Diencephalon (tissue), 2 donors: ENCODE data around the genes HIRA and CDC45.

- RAMPAGE, long total RNA: no peak
Measured at GRCh38 chr22:18113614-18113867, 2.9 kb downstream of the TUBA8 start.

DNA sequence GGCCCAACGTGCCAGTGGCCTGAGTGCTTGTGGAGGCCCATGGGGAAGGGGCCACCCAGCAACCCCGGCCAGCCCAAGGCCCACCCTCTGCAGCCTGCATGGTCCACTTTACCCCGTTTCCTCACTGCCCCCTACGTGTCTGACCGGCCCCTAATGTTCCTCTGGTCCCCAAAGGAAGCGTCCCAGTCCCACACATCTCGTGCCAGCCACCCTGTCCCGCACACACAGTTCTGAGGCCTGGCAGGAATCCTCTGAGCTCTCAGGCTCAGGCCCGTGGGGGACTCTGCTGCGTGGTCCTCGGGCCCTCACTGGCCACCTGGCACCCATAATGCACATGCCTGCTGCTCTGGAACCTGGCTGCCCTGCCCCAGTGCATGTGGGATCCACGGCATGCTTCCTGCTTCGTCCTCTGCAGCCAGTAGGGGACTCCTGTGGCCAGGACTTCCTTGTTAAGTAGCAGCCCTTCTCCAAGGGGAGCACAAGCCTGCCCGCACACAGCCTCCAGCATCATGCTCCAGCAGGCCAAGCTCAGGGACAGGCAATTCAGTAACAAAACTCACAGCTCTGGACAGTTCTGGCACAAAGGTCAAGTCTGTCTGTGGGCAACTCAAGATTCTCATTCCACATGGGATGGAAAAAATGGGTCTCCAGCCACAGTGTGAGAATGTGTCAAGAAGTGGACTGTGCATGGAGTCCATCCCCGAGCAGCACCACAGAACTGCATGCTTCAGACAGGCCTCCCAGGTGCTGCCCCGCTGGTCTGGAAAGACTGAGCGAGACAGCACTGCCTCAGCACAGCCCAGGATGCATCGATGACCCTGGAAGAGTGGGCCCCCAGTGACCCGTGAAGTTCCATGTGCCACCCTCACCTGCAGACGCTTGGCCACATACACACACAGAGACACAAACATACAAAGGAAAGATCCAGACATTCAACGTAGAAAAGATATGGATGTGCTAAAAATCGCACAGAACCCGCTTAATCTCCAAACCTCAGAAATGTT lies 85.2 kb downstream of the DGCR2 start:
- RAMPAGE, long total RNA: no peak

DNA sequence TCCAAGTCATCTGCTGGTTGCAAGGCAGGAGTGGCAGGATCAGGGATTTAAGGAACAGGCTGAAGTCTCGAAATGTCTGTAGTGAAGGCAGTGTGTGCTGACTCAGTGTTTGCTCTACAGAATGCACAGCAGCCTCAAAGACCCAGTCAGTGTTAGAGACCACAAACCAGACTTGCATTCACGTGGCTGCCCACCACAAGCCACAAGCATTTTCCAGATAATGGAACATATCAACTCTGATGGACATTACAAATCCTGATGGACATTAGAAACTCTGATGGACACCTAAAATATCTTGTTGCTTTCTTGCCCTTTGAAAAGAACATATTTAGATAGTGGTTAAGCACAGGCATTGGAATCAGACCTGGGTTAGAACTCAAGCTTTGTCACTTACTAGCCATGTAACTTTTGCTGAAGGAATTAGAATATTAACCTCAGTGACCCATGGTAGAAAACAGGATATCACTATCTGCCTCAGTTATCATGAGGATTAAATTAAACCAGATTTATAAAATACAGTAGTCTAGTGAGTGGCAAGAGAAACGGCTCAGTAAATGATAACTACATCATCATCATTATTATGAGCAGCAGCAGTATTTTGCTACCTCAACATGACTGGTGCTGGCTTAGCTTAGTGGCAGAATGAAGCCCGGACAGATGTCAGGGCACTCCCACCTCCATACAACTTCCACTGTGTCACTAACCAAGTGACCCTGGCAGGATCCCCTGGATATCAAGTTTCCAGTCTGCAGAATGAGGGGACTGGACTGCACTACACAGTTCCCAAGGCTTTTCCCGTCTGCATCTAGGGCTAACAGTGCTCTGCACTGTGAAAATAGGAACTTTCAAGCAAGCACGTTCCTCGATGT lies 1.4 kb downstream of the CLTCL1 start:
- RAMPAGE, long total RNA: no peak

- RAMPAGE, long total RNA: no peak
Measured at GRCh38 chr22:19330968-19332066, 39.8 kb upstream of the CLTCL1 start.

DNA sequence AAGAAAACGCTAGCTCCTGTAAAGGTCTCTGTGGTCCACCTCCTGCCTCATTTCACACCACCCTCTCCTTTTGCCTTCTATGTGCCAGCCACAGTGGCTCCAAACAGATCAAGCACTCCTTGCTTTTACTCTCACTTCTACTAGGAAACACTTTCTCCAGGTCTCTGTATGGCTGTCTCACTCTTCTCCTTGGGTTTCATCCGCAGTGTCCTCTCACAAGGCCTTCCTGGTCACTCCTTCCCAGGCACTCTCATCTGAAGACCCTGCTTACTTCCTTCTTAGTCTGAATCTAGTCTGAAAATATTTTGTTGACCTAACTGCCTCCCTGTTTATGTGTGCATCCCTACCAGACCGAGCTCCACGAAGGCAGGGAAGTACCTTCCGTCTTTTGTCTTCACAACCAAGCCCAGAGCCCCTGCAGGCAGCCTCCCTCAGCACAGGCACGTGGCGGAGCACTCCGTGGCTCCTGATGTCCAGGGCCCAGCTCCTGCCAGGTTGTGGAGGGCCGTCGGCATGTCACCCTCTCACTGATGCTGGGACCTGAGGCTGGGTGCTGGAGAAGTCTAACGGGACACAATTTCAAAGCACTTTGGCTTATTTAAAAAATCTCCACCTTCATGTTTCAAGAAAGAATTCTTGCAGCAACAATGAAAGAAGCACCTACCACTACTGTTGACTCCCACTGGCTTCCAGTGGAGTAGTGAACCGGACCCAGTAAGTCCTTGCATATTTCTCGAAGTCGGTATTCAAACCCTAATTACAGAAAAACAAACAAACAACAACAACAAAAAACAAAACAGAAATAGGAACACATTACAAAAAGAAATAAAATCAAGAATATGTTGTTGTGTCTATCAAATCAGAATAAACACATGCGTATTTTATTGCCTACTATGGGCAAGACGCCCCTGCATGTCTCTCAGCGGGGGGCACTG lies 59.4 kb upstream of the CLTCL1 start:
- RAMPAGE, long total RNA: no peak

DNA sequence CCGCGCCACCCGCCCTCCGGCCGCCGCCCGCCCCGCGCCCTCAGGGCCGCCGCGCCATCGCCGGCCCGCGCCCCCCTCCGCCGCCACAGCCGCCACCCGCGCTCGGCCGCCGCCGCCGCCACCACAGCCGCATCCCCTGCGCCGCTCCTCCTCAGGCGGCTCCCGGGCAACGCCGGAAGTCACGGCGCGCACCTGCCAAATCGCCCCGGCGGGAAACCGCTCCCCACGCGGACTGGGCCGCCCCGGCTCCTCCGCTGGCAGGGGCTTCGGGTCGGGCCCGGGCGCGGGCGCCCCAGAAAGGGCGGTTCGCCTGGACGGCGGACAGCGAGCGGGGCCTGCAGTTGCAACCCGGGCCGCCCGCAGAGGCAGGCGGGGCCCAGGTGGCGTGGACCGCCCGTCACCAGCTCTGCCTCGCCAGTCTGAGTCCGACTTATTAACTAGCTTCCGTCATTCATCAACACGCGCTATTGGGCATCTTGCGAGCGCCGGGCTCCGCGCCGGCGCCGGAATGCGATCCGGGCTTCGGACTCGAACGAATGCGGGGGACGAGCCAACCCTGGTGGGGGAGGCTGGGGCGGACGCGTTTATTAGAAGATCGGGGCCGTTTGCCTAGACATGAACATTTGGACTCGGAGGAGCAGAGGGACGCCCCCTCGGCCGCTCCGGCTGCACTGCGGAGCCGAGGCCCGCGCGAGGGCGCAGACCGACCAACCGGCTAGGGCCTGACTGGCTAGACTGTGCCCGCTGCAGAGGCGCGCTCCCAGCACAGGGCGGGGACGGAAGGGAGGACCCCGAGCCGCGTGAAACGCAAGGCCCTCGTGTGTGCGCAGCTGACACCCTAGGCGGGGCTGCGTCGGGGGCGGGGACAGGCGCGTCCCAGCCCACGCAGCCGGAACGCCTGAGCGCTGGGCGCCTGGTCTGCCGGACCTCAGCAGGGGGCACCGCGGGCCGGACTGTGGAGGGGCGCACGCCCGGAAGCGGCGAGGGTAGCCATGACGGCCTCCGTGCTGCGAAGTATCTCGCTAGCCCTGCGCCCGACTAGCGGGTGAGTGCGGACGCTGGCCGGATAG lies at the start of gene HIRA:
Gene HIRA, minus strand, starts transcription at position 171 of the 1,070 bp plus-strand sequence.
- RAMPAGE, long total RNA: start-site peak on the plus strand centred at position 947 of the sequence, 158 bp wide, 1,511 and 98 reads in 2 replicates

GRCh38 chr22:19479534-19480712 lies at the start of gene CDC45:
TSS of gene CDC45 (plus strand) at chr22:19479920.
- RAMPAGE, long total RNA: no peak

- RAMPAGE, long total RNA: no peak
Measured at GRCh38 chr22:19576816-19577528, 52.8 kb upstream of the CLDN5 start.

DNA sequence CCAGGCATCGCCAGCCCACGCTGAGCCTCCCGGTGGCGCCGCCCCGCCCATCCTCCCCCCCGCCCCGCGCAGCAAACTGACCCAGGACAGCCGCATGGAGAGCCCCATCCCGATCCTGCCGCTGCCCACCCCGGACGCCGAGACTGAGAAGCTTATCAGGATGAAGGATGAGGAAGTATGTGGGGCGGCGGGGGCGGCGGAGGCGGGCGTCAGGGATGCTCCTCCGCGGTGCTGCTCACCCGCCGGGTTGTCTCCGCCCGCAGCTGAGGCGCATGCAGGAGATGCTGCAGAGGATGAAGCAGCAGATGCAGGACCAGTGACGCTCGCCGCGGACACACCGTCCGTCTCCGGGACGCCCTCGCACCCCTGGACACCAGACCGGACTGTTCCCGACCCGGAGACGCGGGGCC lies 1.2 kb upstream of the GP1BB start:
- RAMPAGE, long total RNA: no peak

DNA sequence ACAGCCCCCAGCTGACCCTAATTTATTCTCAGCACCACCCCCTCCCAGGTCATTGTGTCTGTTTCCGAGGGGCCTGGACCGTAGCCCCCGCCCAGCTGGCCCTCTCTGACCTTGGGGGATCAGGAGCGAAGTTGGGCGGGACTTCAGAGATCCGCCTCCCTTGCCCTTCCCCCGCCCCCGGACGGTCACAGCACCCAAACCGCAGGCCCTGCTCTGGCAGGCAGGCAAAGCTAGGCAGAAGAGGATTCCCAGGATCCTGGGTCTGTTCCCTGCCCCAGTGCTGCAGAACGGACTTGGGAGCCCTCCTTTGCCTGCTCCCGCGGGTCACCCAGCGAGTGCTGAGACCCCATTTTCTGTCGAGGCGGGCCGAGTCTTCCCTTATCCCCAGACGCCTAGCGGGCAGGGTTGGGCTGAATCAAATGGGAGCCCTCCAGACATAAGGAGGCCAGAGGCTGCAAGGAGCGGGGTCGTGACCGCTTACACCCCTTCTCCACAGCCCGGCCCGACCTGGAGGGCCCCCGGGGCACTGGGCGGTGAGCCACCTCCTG lies 690 bp upstream of the GP1BB start:
- RAMPAGE, long total RNA: no peak

GRCh38 chr22:19909533-19910823 lies 31.6 kb upstream of the COMT start:
- RAMPAGE, long total RNA: no peak

DNA sequence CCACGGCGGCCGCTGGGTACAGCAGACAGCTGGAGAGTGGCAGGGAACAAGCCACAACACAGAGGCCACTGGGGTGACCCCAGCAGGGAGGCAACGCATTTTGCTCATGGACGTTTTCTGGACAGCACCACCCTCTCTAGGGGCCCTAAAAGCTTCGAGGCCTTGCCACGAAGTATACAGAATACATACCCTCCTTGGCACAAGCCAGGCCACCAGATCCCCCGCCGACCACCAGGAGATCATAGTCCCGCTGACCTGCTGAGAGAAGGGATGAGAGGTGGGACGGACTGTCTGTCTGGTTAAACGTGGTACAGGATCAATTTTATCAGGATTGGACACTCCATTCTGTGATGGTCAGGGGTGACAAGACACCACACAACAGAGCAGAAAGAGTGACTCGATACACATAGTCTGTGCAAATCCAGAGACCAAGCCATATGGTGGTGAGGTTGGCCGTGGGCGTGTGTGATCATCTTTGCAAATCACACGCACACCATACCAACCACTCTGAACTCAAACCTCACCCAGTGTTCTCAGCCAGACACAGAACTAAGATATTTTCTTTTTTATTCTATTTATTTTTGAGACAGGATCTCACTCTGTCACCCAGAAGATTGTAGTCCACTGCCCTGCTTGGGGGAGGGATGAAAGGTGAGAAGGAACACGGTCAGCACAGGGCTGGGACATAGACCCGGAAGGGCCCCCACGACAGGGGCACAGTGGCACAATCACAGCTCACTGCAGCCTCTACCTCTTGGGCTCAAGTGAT lies 10.5 kb upstream of the COMT start:
- RAMPAGE, long total RNA: no peak

DNA sequence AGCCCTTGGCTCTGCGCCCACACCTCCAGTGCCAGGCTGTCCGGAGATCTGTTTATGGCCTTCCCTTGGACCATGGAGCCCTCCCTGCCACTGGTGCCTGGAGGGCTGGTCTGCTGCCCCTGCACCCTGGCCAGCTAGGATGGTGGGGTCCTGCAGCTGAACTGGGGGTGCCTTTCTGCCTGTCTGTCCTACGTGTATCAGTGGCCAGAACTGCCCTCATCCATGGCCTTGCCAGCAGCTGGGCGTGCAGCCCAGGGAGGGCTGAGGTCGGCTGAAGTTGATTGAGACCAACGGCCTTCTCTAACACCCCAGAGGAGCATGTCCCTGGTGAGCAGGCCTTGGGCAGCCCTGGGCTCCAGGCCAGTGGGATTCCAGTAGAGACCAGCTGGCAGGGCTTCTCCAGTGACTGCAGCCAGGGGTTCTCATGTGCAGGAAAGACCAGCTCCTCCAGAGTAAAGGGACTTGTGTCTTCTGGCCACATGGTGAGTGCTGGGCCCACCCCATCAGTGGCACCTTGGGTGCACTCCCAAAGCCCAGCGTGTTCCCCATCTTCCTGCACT lies 12.4 kb downstream of the TANGO2 start:
- RAMPAGE, long total RNA: no peak

DNA sequence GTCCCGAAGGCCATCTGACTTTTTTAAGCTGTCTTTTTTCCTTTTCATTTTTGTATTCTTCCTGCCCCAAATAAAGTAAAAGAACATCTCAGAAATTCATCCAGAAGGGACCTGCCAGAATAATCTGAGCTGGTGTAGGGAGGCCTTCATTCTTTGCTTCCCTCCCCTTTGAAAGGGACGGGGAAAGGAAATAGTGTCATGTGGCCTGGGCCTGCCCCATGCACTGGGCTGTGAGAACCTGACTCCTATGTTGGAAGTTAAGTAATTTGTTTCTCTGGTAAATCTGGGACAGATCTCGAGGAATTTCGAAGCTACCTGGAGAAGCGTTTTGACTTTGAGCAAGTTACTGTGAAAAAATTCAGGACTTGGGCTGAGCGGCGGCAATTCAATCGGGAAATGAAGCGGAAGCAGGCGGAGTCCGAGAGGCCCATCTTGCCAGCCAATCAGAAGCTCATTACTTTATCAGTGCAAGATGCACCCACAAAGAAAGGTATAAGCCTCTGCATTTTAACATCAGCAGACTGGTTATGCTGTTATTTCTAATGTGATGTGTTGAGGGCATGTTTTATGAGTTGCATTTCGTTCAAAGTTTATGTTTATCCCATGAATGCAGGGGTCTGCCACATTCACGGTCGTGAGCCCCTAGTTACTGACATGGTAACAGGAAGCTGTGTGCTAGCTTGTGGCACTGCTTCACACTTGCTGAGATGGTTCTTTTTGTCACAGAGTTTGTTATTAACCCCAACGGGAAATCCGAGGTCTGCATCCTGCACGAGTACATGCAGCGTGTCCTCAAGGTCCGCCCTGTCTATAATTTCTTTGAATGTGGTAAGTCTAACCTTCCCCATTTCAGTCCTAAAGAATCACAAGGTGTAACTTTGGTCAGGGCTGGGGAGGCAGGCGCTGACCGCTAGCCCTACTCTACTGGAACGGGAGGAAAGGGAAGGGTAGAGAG lies 11.4 kb downstream of the DGCR8 start:
- RAMPAGE, long total RNA: no peak

DNA sequence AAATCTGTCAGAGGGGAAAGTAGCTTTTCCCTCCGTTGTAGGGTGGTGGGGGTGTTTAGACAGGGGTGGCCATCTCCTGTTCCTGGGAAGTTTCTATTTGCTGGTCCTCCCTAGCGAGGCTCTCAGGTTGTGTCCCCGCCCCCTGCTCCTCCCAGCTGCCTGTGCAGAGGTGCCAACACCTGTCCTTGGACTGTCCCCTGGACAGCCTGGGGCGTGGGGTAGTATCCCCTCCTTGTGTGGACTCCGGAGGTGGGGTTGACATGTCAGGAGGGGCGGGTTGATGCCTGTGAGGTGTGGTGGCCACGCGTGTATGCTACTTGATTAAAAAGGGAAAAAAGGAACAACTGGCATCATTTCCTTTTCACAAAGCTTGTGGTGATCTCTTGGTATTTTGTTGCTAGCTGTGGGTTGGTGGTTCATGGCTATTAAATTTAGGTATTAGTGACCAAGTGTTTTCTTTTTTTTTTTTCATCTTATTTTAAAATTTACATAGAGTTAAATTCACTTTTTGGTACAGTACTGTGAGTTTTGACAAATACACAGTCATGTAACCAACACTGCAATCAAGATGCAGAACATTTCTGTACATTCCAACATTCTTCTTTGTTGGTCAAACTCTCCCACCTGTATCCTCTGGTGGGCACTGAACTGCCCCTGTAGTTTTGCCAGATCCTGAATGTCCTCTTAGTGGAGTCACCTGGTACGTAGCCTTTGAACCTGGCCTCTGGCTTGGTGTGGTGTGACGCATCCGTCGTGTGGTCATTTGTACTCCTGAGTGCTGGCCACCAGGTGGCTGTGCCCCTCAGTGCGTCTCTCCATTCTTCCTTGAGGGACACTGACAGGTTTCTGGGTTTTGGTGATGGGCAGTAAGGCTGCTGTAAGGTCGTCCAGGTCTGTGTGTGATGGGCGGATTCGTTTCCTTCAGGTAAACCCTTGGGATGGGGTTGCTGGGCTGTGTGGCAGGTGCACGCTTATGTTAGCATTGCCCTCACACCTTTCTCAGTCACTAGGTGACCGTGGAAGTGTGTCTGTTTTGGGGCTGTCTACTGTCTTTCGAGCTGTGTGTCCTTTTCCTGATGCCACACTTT lies 13.9 kb upstream of the RANBP1 start:
- RAMPAGE, long total RNA: no peak

DNA sequence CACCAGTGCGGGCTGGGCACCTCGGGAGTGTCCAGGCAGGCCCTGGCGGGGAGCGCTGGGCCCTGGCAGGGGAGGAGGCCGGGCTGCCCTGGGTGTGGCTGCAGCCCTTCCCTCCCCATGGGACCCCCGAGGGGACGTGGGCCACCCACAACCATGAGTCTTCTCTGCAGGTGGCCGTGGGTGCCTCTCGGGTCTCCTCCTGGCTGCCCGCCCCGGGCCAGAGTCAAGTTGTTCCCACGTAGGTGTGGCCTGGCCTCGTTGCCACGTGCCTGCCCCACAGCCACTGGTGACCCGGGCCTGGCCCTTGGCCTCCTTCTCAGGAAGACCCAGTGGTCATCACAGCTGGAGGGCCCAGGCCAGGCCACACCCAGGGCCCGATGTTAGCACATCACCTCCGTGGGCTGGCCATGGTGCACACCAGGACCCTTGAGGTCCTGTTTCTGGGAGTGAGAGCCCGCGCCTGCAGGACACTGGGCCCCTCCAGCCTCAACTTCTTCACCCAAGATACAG lies 724 bp downstream of the ZDHHC8 start:
- RAMPAGE, long total RNA: no peak

- RAMPAGE, long total RNA: no peak
Measured at GRCh38 chr22:20205924-20206614, 55.2 kb upstream of the CCDC188 start.

GRCh38 chr22:20238946-20239683 lies 29.0 kb downstream of the RTN4R start:
- RAMPAGE, long total RNA: no peak

DNA sequence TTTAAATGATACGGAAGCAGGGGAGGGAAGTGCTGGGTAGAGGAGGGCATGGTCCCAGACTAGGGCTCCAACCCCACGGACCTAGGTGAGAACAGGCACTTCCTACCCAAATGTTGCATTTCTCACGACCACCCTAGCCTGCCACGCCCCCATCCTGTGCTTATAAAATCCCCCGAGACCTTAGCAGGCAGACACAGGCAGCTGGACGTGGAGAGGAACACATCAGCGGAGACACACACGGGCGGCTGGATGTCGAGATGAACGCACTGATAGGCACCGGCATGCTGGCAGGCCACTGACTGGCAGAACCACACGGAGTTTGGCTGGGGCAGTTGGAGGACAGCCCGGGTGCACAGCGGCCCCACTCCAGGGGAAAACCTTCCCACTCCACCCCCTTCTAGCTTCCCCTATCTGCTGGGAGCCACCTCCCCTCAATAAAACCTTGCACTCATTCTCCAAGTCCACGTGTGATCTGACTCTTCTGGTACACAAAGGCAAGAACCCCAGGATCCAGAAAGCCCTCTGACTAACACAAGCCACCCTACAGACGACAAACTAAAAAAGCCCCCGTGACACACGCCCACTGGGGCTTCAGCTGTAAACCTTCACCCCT lies 18.9 kb upstream of the RTN4R start:
- RAMPAGE, long total RNA: no peak

- RAMPAGE, long total RNA: start-site peak on the plus strand at chr22:20429464-20429506, 19 and 19 reads in 2 replicates
Measured at GRCh38 chr22:20428917-20429976, 8.4 kb downstream of the SCARF2 start.